ENCODE data around the genes EZR, MRPL18 and PNLDC1.

- PRO-cap: no peak
Measured at GRCh38 chr6:158518201-158518807, 41.6 kb upstream of the TMEM181 start.

DNA sequence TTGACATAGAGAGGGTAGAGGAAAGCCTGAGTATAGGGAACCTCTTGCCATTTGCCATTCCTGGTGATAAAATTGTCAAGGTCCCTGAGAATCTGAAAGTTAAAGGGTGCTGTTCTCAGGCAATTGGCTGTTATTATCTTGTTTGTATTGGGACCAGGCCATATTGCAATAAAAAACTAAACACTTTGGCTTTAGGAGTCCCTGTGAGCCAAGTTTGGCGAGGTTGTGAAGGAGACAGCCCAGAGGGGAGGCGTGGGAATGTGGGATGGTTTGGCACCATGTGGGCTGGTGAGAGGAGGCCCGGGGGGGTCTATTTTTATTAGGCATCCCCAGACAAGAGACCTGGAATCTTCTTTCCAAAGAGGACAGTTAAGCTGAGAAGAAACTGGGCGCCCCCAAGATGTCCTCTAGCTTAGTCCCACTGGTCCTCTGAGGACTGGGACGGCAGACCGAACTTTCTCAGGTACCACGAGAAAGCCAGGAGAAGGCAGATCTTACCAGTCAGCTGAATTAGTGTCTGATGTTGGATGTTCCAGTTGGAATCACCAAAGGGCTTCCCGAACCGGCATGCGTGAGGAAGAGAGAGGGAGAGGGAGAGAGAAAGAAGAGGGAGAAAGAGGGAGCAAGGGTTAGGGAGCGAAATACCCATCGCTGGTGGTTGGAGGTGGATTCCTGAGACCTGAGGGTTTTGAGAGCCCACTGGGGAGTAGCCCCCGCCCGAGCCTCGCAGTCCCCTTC is 24.5 kb downstream of the DYNLT1 start:
- PRO-cap: no peak

- PRO-cap: unidirectional peak, minus-strand start at chr6:158632381
Measured at GRCh38 chr6:158632057-158632988, 12.2 kb downstream of the DYNLT1 start.

GRCh38 chr6:158655175-158656301 is 5.7 kb downstream of the SYTL3 start:
- PRO-cap: no peak

GRCh38 chr6:158762763-158763869 is 56.1 kb downstream of the EZR start:
- PRO-cap: no peak

- PRO-cap: unidirectional peak, minus-strand start at chr6:158819364
Measured at GRCh38 chr6:158819283-158820373, at the start of gene EZR. TSS of gene EZR (minus strand) at chr6:158819368.

DNA sequence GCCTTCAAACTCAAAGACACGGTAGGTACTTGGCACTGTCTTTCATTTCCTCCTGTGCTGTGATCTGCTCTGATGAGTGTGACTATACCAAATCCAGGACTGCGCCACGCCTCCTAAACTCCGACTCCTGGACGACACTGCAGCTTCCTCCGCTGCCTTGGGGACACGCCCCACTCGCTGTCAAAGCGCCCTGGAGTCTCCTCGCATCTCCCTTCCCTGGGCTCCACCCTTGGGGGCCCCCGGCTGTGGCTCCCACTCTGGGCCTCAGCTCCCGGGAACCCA is 61.3 kb downstream of the RSPH3 start:
- PRO-cap: no peak

- PRO-cap: no peak
Measured at GRCh38 chr6:158960010-158960856, 39.8 kb downstream of the RSPH3 start.

- PRO-cap: no peak
Measured at GRCh38 chr6:158998838-158999142, 1.2 kb downstream of the RSPH3 start.

GRCh38 chr6:159040504-159041175 is 4.2 kb downstream of the TAGAP start:
- PRO-cap: no peak

DNA sequence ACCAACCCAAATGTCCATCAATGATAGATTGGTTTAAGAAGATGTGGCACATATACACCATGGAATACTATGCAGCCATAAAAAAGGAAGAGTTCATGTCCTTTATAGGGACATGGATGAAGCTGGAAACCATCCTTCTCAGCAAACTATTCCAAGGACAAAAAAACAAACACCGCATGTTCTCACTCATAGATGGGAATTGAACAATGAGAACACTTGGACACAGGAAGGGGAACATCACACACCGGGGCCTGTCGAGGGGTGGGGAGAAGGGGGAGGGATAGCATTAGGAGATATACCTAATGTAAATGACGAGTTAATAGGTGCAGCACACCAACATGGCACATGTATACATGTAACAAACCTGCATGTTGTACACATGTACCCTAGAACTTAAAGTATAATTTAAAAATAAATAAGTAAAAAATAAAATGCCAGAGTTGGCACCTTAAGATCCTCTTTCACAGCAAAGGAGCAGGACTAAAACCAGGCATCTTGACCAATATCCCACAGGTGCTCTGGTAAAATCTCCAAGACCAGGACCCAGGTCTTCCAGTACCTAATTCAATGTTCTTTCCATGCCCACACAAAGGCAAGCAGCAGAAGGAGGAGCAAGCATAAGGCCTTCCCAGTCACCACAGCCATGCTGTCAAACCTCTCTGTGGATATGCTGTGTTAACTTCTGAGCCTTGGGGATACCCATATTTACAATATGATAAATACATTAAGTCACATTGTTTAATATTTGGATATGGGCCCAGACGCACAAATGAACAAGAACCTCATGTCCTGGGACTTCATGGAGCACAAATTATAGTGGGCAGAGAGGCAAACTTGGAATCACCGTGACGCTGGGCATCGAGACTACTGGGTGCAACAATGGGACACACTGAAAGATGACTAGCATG is 16.4 kb downstream of the SOD2 start:
- PRO-cap: no peak

GRCh38 chr6:159679815-159680688 is 13.0 kb downstream of the SOD2 start:
- PRO-cap: no peak

DNA sequence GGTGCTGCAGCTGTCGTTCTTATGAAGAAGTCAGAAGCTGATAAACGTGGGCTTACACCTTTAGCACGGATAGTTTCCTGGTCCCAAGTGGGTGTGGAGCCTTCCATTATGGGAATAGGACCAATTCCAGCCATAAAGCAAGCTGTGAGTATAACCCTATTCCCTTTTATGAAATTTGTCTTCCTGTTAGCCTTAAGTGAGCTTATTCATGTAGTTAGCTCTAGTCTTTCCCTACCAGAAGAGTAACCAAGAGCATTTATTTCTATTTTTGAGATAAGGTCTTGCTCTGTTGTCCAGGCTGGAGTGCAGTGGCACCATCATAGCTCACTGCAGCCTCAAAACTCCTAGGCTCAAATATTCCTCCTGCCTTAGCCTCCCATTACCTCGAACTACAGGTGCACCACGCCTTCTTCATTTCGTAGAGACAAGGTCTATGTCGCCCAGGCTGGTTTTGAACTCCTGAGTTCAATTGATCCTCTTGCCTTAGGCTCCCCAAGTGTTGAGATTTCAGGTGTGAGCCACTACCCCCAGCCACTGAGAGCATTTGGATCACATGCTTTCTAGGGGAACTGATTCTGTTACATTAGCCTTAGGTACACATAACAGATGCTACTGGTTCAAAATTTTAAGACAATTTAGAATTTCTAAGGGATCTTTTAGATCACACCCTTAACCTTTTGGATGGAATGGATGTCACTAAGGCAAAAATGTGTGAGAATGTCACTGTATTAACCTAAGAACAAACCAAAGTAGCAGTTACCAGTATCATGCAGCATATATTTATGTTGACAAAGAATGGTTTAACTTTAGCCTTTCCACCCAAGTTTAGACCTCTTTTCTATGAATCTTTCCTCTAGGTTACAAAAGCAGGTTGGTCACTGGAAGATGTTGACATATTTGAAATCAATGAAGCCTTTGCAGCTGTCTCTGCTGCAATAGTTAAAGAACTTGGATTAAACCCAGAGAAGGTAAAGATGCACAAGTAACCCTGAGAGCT is 11.8 kb downstream of the TCP1 start:
- PRO-cap: no peak

DNA sequence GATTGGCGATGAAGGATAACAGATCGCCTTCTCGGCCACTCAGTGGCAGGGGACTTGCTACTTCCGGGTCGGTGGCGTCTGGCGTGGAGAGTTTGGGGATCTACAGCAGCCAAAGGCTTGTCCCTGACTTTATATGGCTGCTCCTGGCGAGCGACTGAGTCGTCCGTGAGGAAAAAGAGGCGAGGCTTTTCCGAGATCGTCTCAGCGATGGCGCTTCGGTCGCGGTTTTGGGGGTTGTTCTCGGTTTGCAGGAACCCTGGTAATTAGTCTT is at the start of gene MRPL18:
Gene MRPL18 (plus strand): TSS at position 87 of the 271 bp plus-strand sequence.
- PRO-cap: bidirectional peak, plus-strand start at position 89 of the sequence, minus-strand start outside the sequence

GRCh38 chr6:159800095-159800432 is at the start of gene PNLDC1:
TSS of gene PNLDC1 (plus strand) at chr6:159800276.
- PRO-cap: no peak

DNA sequence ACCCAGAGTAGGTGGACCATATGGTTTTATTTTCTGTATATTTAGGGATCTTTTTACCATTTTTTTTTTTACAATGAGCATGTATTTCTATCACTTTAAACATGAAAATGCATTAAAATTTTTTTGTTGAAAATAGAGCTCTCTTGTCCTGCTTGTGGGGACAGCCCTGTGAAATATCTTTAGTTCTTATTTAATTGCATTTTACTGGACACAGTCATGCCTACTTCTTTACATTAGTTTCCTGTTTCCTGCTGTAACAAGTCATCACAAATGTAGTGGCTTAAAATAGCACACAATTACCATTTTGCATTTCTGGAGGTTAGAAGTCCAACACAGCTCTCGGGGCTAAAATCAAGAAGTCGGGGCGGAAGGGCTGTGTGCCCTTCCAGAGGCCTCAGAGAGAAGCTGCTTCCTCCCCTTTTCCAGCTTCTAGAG is 29.4 kb downstream of the PNLDC1 start:
- PRO-cap: no peak

DNA sequence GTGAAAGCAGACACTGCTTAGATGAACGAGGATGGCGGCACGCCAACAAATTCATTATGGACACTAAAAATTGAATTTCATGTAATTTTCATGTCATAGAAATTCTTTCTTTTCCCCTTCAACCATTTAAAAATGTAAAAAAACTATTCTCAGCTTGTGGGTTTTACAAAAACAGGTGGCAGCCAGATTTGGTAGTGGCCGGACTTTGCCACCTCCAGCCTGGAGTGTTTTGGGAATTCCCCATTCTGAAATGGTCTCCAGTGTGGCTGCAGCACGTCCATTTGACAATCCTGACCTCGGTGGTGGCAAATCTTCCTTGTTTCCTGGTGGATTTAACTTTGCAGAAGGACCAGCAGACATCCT is 26.0 kb downstream of the MAS1 start:
- PRO-cap: no peak

DNA sequence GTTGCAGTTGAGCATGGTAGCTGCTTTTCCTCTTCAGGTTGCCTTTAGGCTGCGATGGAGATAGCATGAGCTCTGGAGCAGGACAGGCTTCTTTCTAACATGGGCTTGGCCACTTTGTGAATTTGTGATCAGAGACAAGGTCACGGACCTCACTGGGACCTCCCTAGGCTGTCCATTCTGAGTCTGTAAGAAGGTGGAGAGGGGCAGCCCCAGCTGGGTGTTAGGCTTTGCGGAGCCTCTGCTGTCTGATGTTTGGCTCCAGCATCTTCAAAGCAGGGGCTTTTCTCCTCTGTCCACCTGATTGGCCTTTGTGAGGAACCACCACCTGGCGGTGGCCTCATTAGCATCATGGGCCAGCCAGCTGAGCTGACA is 11.4 kb downstream of the IGF2R start:
- PRO-cap: no peak

- PRO-cap: no peak
Measured at GRCh38 chr6:160031883-160032283, 63.0 kb downstream of the IGF2R start.

DNA sequence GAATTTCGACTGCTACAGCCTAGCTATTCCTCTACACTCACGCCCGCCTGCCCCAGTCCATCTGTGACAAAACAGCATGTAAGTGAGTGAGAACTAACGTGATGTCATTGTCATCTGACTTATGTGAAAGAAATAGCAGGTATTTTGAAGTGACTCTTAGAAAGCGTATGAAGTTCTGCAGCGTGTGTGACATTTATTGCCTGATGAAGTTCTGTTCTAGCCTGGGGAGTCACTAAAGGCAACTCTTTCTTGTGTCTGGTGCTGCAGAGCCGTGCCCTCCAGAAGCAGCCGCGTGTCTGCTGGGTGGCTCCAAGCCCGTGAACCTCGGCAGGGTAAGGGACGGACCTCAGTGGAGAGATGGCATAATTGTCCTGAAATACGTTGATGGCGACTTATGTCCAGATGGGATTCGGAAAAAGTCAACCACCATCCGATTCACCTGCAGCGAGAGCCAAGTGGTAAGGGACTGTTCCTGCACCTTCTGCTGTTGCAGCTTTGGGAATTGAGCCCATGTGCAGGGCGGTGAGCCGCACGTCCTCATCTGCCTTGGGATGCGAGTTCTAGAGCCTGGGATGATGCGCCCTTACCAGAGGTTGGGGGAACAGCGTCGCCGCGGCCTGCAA is 51.9 kb upstream of the SLC22A1 start:
- PRO-cap: no peak

All from ascending aorta (tissue), 1 donor.